Thoracic aorta (tissue), 1 donor: ENCODE measurements around a stretch of chr11.

- RAMPAGE, long total RNA: no peak
Measured at GRCh38 chr11:11555271-11556112, 66.3 kb downstream of the GALNT18 start.

- RAMPAGE, long total RNA: no peak
Measured at GRCh38 chr11:11580453-11581132, 41.2 kb downstream of the GALNT18 start.

DNA sequence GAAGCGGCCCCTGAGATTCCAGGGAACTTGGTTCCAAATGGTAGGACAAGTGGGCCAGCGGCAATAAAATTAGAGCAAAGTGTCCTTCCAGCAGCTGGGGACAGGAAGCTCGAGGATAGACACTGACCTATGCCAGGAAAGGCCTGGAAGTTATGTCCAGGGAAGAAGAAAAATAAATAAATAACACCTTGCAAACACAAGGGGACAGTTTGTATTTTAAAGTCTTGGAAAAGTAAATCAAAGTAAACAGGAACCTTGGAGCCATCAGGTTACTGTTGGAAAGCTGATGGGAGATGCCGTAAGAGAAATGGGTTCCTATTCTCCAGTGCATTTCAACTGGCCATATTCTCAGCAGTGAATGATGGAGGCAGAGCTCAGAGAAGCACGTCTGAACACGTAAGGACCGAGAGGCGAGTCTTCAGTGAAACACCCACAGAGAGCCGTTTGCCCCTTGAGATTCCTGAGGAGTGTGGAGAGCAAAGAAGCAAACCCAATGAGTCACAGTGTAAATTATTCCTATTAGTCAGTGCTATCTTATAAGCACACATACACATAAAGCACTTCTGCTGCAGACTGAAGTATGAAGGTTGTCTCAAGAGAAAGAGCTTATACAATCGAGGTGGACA, 37.6 kb downstream of the GALNT18 start:
- RAMPAGE, long total RNA: no peak

GRCh38 chr11:11691473-11691809, 69.6 kb upstream of the GALNT18 start:
- RAMPAGE, long total RNA: no peak

- RAMPAGE, long total RNA: no peak
Measured at GRCh38 chr11:11842951-11843121, 1.1 kb downstream of the USP47 start.

- RAMPAGE, long total RNA: no peak
Measured at GRCh38 chr11:11957692-11957951, 50.8 kb downstream of the DKK3 start.

DNA sequence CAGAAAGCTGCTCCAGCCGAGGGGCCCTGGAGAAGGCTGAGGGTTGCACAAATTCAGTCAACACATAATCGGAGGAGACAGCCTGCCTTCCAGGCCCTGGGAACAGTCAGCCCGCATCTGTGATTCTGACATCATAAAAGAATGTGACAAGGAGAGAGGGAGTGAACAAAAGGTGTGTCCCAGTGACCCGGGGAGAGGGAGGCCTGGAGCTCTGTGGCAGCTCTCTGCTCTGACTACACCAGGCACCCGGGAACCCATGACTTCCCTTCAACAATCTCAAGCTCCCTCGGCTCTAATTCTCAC, 28.6 kb downstream of the DKK3 start:
- RAMPAGE, long total RNA: no peak

- RAMPAGE, long total RNA: no peak
Measured at GRCh38 chr11:11998309-11999045, 9.9 kb downstream of the DKK3 start.

DNA sequence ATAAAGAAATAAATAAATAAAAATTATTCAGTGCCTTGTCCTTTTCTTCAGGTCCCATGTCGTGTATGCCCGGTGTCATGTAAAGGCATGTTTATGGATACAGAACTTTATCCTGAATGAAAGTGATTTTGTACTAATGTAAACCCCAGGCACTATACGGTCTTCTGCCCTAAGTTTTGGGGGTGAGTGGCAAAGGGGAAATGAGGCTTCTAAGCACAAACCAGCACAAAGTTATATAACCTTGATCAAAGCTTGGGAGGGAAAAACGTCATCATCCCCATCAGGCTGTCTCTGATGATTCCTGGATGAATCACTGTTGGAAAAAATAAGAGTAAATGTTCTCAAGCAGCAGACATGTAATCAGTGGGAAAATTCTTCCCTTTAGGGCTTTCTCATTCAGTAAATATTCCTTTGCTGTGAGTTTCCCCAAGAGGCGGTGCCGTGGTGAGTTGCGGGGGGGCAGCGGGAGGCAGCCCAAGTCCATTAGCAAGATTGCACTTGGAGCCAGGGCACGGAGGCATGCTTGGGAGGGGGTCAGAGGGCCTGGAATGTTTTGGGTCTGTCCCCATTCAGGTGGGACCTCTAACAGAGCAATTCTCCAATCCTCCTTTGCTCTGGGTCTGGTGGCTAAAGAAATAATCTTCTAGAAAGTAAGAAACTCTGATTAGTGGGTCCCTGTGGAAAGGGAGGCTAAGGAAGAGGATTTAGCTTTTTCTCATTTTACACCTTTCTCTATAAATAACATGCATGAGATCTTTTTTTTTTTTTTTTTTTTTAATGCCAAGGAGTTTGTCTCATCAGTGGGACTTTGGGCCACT, 30.2 kb upstream of the MICAL2 start:
- RAMPAGE, long total RNA: no peak

GRCh38 chr11:12089950-12090405, 20.4 kb upstream of the MICAL2 start:
- RAMPAGE, long total RNA: no peak

DNA sequence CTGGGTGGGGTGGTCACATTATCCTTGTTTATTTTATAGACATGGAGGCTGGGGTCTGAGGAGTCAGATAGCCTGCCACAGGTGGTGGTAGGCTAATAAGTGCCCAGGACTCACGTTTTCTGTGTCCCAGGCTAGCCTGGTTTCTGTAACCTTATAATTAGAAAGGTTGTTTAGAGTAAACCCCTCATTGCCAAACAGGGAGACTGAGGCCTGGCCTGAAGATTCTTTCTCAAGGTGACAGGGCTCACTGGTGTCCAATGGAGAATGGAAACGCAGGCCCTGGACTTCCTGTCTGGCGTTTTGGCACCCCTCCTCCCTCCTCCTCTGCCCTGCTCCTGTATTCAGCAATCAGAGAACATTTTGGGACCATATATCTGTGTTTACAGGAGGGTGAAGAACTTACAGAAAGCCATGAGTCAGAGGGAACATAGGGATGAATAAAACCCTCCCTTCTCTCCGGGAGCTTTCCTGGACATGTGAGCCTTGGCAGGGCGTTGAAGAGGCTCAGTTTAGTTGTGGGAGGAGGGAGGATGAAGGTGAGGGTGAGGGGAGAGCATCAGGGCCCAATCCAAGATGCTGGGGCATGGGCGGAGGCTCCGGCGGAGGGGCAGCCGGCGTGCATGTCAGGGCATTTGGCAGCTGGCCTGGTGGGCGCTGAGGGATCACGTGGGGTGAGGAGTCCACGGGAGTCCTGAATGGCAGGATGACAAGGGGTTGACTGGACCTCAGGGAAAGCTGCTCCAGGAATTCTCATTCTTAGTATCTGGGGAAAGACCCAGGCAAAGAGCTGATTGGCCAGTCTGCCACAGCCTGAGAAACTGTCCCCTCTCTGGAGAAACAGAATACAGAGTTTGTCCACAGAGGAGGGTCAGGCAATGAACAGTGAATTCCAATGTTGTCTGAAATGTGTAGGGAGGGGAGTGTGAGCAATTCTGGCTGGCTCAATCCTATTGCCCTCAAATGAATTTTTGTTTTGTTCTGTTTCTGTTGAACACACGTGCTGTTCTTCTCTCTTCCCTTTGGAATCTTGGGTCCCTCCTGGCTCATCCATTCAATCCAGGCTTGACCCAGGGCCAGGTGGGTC, 28.9 kb downstream of the MICAL2 start:
- RAMPAGE, long total RNA: no peak

DNA sequence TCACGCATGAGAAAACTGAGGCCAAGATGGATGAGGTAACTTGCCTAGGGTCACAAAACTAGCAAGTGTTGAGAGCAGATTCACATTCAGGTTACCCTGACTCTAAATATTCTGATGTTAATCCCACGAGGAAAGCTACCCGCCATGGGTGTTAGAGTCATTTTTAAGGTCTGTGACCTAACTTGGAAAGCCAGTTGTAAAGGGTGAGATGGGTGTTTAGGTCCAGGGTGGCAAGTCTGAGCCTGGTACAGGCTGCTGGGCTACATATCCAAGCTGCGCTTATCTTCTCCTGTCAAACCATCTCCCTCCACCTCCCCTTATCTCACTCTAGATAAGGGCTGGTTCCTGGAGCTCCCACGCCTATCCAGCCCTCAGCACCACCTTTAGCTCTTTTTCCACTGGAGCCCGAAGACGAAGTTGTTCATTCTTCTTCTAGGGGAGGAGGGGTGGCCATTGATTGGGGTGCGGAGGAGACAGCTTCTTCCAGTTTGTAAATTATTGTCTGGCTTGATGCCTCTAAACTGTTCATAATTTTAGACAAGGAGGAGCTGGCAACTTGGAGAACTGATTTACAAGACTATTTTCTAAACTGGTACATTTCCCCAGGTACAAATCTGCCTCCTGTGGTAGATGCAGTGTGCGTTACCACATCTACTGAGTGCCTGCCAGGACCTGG, 48.5 kb downstream of the MICAL2 start:
- RAMPAGE, long total RNA: no peak

GRCh38 chr11:12175822-12176458, 65.5 kb downstream of the MICAL2 start:
- RAMPAGE, long total RNA: no peak

- RAMPAGE, long total RNA: no peak
Measured at GRCh38 chr11:12215103-12215858, 104.9 kb downstream of the MICAL2 start.

DNA sequence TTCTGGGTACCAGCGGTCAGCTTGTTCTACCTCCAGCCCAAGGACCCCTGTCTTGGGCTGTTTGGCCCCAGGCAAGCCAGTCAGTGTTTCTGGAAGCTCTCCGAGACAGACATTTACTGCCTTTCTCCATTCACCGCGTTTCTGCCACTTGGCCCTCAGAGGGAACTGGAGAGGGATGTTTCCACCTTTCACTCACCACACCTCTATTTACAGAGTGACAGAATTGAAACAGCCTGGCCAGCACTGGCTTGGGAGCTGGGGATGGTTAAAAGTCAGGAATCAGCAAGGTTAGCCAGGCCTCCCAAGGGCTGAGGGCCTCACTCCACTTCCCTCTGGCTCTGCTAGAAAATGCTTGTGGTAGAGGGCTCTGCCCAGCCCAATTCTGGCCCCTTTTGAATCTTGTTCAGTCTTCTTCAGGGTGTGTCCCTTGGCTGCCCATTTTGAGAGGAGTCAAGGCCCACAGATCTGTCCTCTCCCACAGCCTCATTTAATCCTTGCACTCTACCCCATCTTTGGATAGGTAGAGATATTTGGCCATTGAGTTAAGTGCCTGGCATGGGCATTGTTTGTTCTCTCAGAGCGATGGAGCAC, 119.1 kb downstream of the MICAL2 start:
- RAMPAGE, long total RNA: no peak

GRCh38 chr11:12261733-12262684, 115.4 kb upstream of the PARVA start:
- RAMPAGE, long total RNA: no peak

GRCh38 chr11:12379816-12381052, 2.9 kb downstream of the PARVA start:
- RAMPAGE, long total RNA: no peak

DNA sequence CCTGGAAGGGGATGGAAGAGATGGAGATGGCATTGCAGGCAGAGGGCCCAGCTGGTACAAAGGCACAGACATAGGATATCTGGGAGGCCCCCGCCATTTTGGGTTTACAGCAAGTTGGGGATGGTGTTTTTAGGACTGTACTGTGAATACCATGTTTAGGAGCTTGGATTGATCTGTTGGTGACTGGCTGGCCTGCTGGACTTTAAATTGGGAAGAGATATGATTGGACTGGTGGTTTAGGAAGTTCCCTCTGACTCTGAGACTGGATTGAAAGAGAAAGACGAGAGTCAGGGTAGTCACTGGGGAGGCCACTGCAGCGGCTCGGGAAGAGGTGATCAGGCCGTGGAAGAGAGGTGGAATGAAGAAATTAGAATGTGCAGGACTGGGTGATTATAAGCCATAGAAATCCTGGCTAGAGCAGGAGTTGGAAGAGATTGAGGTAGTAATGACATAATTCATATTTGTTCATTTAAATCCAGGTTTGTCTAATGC, 36.7 kb downstream of the TEAD1 start:
- RAMPAGE, long total RNA: start-site peak on the plus strand centred at position 357 of the sequence, 295 bp wide, 5 reads

DNA sequence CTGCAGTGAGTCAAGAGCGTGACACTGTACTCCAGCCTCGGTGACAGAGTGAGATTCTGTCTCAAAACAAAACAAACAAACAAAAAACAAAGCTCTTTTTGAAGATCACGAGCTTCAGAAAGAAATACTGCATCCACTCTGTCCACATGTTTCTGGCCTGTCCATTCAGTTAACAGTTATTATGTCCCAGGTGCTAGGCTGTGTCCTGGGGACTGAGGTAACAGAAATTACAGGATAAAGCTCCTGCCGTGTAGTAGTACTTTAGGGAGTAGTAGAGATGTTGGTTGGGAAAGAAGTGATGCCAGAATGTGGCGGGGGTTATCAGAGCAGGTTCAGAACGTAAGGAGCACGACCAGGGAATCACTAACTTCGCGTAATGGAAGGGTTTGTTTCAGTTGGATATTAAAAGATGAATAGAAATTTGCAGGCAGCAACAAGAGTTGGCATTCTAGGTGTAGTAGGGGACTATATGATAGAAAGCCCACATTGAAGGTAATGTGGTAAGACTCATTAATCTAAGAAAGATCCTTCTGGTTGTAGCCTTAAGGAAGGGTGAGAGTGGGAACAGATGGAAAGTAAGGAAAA, 165.2 kb downstream of the TEAD1 start:
- RAMPAGE, long total RNA: no peak

DNA sequence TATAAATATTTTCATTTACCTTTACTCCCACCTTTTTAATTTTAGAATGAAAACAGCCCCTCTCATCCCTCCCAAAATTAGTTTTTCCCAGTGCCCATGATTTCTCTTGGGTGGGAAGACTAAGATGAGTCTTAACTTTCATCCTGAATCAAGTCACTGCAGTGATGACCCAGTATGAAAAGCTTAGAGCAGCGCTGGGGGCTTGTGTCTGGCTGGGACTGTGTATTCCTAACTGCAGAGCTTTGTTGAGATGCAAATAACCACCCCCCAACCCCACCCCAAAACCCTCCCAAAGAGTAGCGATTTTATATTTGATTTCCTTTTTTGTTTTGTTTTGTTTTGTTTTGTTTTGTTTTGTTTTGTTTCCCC, 144.8 kb upstream of the RASSF10 start:
- RAMPAGE, long total RNA: no peak